ENCODE results near the gene EPHA2.

GRCh38 chr1:15939168-15940319 lies 36.4 kb downstream of the ZBTB17 start:
- RRBS: 33% methylated on average over 4 of the region's 25 CpGs

GRCh38 chr1:16079388-16079930 lies 6.0 kb upstream of the FAM131C start:
- RRBS: no CpG with 5 or more reads among the region's 11 CpGs

GRCh38 chr1:16124647-16125304 lies 31.1 kb downstream of the EPHA2 start:
- RRBS: no CpG with 5 or more reads among the region's 19 CpGs

DNA sequence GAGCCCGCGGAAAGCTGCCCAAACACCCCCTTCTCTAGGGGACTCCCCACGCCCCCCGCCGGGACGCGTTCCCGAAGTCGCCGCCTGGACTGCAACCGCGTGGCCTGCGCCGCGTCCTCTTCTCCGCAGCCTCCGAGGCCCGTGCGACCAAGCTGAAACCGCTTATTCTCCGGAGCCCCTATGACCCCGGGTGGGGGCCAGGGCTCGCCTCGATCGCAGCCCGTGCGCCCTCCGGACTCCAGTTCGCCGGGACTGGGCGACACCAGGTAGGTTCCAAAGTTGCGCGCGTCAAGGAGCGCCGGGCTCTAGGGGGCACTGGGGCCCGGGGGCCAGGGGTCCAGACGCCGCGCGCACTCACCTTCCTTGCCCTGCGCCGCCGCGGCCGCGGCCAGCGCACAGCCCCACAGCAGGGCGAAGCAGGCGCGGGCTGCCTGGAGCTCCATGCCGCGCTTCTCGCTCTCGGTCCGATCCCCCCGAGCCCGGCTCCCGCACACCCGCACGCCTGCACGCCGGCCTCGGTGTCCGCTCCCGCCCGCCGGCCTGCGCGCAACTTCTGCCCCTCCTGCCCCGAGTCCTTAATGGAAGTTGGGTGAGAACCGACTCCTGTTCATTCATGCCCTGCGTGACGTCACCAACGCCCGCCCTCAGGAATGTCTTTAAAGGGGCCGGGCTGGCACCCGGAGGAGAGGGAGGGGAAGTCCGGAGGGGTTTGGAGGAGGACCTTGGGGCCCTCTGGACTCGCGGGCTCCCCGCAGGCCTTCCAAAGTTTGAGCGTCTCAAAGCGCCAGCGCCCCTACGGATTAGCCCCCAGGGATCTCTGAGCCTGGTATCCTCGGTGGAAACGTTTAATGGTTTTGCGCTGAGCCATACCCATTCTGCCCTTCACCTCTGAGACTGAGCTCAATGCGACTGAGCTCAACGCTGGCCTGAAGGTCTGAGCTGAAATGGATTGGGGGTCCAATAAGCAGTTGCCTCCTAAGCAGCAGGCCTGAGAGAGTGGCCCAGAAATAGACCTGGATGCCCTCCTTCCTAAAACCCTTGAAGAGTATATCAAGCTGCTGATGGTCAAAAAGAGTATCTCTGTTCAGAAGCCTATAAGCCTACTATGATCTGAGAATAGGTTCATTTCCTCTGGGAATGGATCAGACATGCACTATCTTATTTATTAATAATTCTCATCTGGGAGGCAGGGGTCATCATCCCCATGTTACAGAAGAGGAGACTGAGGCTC lies at the start of gene EPHA2:
Gene EPHA2 (minus strand): TSS at position 580 of the 1,231 bp plus-strand sequence.
- RRBS: 2% methylated on average over 31 of the region's 91 CpGs

DNA sequence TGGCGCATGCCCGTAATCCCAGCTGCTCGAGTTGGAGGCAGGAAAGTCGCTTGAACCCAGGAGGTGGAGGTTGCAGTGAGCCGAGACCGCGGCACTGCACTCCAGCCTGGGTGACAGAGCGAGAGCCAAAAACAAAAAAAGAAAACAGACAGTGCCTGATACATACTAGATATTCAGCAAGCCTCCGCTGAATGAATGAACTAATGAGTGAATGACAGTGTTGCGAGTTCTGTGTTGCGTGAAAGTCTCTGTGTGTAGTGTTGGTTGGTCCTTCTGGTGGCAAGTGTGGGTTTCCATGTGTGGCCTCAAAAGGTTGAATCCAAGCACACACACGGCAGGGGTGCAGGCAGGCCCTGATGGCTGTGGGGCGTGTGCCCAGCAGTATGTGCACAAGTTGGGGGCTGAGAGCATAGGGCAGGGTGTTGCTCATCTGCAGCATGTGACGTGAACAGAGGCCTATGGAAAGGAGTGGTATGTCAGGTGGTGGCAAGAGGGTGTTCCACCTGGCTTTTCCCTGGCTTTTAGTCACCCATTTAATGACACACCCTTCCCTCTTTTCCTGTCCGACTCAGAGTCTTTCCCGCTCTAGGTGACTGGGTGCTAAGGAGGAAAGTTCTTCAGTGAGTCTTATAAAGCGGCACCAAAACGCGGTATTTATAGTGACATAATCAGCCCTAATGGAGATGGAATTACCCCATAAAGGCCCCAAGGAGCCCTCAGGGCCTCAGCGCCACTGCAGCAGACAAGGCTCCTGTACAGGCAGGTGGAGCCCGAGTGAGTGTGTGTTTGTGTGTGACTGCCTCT lies 3.0 kb upstream of the EPHA2 start:
- RRBS: no CpG with 5 or more reads among the region's 21 CpGs

- RRBS: no CpG with 5 or more reads among the region's 14 CpGs
Observed at GRCh38 chr1:16179101-16179709, 23.3 kb upstream of the EPHA2 start.

GRCh38 chr1:16180332-16180830 lies 24.5 kb upstream of the EPHA2 start:
- RRBS: no CpG with 5 or more reads among the region's 11 CpGs

GRCh38 chr1:16209921-16210692 lies 2.3 kb downstream of the ARHGEF19 start:
- RRBS: no CpG with 5 or more reads among the region's 11 CpGs

GRCh38 chr1:16226639-16227256 lies 10.2 kb downstream of the CPLANE2 start:
- RRBS: 25% methylated on average over 16 of the region's 46 CpGs

- RRBS: no CpG with 5 or more reads among the region's 16 CpGs
Observed at GRCh38 chr1:16352751-16353674, 733 bp upstream of the FBXO42 start.

DNA sequence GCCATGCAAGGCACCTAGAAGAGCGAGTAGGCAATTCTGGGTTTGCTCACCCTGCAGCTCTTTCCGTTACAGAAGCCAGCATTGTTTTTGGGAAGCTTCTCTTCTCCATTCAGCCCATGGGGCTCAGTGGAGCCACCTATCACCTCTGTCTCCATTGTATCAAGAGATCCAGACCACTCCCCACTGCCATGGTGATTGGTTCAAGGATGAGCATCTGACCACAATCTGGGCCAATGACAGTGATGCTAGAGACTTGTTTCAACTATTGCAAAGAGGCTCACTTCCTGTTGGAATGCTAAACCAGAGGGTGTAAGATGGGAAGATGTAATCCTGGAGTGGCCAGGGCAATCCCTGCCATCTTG lies 6.6 kb downstream of the SPATA21 start:
- RRBS: no CpG with 5 or more reads among the region's 2 CpGs

GRCh38 chr1:16545821-16546285 lies 105.3 kb downstream of the NECAP2 start:
- RRBS: no CpG with 5 or more reads among the region's 16 CpGs

DNA sequence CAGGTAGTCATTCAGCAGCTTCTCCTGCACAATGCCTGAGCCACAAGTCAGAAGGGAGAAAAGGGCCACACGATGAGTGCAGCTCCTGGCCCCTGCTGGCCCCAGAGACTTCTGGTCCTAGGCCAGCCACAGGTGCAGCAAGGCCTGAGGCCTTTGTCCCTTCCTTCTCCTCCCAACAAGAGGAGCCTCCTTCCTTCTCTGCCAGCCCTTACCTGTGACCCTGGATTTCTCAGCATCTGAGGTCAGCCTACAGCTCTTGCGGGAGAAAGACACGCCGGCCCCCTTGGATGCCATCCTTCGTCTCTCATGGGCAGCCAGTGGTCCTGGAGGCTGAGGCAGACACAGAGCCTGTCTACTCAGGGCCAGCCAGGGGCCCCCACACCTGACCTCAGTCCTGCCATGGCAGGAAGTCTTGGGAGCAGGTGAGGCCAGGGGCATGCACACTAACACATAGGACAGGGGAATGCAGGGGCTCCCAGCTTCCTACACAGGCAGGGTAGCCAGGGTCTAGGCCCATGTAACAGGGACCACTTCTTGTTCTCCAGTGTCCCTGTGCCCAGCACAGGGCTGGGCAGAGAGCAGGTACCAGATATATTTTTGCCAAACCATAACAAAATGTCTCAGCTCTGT lies 202.4 kb downstream of the NECAP2 start:
- RRBS: no CpG with 5 or more reads among the region's 5 CpGs

DNA sequence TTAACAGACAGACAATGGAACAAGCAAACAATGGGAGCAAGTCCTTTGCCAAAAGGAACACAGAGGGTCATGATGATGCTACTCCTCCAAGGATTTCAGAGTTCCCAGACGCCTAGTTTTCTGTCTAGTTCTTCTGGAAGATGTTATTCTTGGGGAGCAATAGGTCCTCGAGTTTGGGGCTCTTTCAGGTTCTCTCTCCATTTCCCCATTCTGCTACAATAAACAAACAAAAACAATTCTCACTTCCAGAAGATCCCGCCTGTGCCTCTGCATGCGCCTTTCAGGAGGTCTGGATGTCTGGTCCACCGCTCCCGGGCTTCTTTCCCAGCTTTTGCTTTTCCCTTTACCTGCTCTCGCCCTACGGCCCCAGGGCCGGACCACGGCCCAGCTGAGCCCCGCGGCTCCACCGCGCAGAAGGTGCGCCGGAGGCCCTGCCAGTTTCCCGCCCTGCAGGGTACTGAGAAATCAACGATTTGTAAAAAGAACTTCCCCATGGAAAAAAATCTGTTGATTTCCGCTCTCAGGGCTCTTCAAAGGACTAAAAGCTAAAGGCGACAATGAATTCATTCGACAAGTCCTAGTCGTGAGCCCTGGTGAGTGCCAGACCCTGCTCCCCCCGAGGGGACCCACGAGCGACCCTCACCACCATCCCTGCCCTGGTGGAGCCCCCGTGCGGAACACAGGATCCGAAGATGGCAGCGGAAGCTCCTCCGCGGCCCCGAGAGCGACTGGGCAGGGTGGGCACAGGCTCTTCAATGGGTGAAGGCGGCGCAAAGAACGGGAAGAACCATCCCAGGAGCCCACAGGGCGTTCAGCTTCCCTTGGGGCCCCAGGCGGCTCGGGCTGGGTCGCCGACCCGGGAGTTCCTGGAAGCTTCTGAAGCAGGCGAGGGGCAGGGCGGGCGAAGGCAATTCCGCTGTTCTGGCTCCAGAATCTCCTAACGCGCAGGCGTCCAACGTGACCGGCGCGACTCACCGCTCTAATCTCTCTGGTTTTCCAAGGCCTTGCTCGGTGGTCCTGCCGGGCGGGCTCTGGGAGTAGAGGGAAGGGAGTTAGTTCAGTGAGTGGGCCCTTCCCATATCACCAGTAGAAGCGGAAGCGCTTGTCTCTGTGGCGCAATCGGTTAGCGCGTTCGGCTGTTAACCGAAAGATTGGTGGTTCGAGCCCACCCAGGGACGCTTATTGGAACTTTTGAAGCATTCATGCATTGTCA lies 32.8 kb upstream of the CROCC start:
- RRBS: 4% methylated on average over 14 of the region's 67 CpGs

DNA sequence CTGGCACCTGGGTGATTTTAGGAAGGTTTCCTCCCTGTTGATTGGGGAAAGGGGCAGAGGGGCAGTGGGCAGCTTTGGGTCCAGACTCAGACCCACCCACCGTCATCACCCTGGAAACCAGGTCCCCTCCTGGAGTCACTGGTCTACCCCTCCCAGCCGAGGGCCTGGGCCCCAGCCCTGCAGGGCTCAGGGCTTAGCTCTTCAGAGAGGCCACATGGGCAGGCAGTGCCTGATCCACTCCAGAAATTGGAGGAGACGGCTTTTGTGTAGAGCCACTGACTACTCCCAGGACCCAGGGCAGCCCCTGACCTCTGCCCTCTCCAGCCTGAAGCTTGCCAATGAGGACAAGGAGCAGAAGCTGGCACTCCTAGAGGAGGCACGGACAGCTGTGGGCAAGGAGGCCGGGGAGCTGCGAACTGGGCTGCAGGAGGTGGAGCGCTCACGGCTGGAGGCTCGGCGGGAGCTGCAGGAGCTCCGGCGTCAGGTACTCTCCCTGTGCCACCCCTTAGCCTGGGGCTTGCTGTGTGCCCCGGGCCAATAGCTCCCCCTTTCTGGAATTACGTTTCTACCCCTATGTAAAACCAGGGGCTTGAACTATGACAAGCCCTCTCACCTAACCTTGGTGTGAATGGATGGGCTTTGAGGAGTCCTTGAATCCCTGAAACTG lies 24.6 kb downstream of the MFAP2 start:
- RRBS: 77% methylated on average over 6 of the region's 14 CpGs

GRCh38 chr1:16967937-16968509 lies 12.4 kb downstream of the MFAP2 start:
- RRBS: no CpG with 5 or more reads among the region's 27 CpGs

DNA sequence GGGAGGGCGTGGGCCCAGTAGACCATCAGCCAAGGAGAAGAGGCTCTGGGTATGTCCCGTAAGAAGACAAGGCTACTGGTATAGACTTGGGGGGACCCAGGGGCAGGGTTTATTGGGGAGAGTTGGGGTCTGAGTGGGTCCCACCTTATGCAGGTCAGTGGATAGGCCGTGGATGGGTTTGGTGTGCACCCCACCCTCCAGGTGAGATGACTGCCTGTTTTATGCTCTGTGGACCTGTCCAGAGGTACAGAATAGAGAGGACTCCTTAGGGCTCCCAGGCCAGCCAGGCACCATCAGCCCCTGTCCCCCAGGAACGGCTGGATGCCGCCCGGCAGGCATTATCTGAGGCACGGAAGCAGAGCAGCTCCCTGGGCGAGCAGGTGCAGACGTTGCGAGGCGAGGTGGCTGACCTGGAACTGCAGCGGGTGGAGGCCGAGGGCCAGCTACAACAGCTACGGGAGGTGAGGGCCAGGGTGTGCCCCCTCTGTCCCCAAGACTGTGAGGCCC lies 10.9 kb downstream of the MFAP2 start:
- RRBS: no CpG with 5 or more reads among the region's 14 CpGs

DNA sequence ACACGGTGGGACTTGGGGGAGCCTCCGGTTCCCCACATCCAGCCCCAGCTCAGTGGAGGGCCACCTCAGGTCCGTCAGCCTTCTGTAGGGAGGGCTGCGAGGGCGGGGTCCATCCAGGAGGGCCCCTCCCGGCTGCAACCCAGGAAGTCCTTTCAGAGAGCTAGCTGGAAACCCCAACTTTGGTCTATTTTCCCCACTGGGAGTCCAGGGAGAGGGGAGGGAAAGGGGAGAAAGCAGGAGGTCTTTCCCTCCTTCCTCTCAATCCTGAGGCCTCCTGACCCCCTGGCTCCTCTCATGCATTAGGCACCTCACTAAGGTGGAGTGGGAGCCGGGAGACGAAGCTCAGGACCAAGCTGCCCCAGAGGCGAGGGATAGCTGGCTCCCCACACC lies 1.2 kb downstream of the MFAP2 start:
- RRBS: 50% methylated on average over 4 of the region's 9 CpGs

DNA sequence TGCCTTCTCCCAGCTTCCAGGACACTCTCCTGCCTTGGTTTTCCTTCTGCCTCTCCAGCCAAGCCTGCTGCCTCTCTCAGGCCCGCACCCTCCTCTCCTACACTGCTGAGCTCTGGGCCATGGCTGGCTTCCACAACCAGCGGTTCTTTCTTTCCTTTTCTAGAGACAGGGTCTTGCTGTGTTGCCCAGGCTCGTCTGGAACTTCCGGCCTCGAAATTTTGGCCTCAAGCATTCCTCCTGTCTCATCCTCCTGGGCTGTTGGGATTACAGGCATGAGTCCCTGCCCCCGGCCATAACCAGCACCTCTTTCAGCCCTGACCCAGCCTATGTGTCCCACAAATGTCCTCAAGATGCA lies 548 bp upstream of the MFAP2 start:
- RRBS: no CpG with 5 or more reads among the region's 6 CpGs

GRCh38 chr1:17063591-17063886 lies 9.7 kb upstream of the SDHB start:
- RRBS: no CpG with 5 or more reads among the region's 4 CpGs